ENCODE measurements around the genes MAN1A1 and TBC1D32.

- PRO-cap, result no peak
- RAMPAGE, long total RNA, 3 experiments, result no peak in any of the 3 experiments
These were observed 104.7 kb upstream of the CEP85L start for GRCh38 chr6:118756063-118756487.

- PRO-cap, result no peak
- RAMPAGE, long total RNA, 3 experiments, result no peak in any of the 3 experiments
These were observed 49.2 kb upstream of the ASF1A start for GRCh38 chr6:118844512-118845300.

DNA sequence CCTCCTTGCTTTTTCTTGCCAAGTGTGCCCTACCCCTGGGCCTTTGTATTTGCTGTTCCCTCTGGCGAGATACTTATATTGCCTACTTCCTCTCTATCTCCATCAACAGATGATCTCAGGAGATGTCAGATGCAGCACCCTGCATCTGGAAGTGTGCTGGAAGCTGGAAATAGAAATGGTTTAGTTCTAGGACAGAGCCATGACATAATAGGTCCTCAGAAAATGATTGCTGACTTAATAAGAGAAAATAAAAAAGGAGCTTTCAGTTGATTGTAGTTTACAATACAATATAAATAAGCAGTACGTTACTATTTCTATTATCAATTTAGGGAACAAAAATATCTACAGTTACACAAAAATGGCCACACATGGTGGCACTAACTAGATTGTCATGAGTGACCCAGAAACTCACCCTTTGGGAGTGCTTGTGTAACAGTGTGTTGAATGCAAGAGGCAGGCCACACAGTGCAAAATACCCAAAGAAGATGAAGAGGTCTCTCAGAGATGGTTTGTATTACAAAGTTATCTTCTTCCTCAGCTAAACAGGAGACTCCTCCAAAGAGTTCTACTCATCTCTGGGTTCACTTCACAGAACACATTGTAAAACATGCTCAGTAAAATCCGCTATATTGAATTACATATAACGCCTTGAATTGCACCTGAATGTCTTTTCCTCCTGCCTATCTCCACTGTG lies 5.6 kb downstream of the ASF1A start:
- PRO-cap, result no peak
- RAMPAGE, long total RNA, 3 experiments, result no peak in any of the 3 experiments

GRCh38 chr6:119071307-119072040 lies 7.0 kb downstream of the FAM184A start:
- PRO-cap, result no peak
- RAMPAGE, long total RNA, 3 experiments, result no peak in any of the 3 experiments

- PRO-cap, result no peak
- RAMPAGE, long total RNA, 3 experiments, result no peak in any of the 3 experiments
These were observed 126.0 kb upstream of the FAM184A start for GRCh38 chr6:119204432-119204963.

DNA sequence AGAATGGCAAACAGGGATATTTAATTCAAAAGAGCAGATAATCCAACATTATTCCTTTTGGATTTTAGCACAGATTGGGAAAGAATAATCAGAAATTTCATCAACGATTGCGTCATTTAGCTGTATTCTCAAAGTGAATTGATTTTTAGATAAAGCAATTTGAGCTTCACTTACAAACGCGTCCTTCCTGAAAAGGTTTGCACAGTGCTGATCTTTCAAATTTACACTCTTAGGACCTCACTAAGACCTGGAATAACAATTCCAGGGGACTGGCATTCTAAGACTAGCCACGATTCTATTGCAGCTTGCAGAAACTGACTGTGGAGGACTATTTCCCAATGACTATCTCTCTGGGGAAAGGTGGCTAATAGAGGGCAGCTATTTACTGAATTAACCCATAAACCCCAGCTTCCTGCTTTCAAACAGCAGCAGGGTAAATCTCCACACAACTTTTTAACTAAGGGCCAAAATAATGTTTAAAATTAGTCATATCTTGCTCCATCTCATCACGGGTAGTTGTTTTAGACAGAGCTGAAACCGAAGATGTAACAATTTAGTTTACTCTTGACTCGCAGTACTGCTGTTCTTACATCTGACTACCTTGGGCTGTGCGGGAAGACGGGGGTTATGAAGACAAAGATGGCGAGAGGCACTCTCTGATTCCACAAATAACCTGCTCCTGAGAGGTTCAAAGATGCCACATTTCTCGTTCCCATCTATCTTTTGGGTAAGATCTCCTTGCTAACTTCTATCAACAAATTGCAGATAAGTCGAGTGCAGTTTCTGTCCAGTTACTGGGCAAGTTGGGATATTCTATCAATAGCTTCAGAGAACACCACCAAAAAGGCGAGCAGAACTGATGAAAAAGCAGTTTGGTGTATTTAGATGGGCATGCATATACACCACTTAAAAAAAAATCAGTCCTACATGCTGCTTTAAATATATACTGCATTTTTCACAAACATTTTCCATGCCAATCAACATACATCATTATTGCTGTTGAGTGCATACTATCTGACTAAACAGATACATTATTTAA lies 131.4 kb upstream of the FAM184A start:
- PRO-cap, result no peak
- RAMPAGE, long total RNA, 3 experiments, result no peak in any of the 3 experiments

DNA sequence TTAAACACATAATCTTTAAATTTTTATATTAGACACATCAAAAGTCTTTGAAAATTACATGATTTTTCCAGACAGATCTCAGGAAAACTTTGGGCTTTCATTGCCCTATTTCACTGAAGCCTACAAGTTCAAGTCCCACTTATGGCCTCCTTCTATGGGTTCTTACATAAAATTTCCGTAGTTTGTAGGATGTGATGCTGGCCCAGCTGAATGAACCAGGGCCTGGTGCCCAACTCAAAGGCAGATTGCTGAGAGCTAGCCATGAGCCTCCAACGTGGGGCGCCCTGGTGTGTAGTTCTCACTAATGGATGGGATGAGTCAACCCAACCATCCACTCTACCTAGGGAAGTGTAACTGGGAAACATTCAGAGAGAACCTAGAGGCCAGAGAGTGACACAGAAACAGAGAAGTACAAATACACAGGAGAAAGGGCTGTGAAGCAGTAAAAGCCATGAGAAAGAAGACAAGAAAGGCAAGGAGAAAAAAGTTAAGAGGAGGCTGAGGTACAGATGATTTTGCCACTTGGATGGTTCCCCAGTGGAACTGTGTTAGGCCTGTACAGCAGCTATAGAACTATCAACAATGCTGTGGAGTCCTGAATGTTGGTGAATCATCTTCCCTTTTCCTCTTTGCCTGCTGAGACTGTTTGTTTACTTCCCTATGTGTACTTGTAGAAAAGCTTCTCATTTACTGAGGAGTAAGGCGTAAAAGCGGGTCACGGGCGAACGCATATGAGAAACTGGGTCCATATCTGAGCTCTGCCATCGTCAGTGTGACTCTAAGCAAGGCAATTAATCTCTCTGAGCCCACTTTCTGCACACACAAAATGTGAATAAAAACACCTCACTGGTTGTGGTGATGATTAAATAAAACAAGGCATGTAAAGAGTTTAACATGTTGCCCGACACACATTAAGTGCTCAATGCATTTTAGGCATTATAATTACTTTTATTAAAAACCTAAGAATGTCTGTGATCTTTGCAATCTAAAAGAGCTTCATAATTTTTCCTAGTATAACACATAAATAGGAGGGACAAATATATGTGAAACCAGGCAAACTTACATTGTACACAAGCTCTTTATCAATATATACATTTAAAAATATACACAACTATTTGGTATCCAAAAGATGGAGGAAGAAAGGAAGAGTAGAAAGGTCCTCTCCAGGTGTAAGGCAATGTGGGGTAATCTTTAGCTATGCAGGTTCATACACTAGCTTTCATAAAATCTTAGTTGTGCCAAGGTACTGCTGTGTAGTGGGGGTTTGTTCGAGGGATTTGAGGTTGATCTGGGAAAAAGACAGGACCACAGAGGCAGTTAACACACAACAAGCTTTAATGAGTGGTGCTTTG lies 38.8 kb downstream of the MAN1A1 start:
- PRO-cap, result no peak
- RAMPAGE, long total RNA, 3 experiments, result no peak in any of the 3 experiments

- PRO-cap, result unidirectional peak, minus-strand start at chr6:119349365; bidirectional peak, plus-strand start at chr6:119349940, minus-strand start at chr6:119349761
- RAMPAGE, long total RNA, 3 experiments, result start-site peak on the plus strand in 1 of 3 experiments, at chr6:119349908-119349936 at its widest, 79 reads per replicate
These were observed at the start of gene MAN1A1 for GRCh38 chr6:119349205-119350051. MAN1A1 (minus strand) TSS chr6:119349761.

DNA sequence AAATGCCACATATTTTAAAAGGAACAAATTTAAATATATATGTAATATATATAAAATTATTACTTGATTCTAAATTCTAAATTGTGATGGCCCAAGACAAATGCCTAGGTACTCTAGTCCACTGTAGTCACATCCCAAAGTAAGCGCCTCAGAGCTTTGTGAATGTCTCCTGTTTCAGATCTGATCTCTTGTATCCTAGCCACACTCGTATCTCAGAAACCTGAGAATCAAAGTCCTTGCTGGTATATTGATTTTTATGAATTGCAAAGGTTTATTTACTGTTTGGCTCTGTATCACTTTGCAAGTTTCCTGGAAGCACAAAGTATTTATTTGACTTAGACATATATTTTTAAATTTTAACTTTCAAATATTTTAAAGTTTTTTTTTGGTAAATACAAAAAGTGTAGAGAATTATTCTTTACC lies 148.8 kb upstream of the MAN1A1 start:
- PRO-cap, result no peak
- RAMPAGE, long total RNA, 3 experiments, result no peak in any of the 3 experiments

DNA sequence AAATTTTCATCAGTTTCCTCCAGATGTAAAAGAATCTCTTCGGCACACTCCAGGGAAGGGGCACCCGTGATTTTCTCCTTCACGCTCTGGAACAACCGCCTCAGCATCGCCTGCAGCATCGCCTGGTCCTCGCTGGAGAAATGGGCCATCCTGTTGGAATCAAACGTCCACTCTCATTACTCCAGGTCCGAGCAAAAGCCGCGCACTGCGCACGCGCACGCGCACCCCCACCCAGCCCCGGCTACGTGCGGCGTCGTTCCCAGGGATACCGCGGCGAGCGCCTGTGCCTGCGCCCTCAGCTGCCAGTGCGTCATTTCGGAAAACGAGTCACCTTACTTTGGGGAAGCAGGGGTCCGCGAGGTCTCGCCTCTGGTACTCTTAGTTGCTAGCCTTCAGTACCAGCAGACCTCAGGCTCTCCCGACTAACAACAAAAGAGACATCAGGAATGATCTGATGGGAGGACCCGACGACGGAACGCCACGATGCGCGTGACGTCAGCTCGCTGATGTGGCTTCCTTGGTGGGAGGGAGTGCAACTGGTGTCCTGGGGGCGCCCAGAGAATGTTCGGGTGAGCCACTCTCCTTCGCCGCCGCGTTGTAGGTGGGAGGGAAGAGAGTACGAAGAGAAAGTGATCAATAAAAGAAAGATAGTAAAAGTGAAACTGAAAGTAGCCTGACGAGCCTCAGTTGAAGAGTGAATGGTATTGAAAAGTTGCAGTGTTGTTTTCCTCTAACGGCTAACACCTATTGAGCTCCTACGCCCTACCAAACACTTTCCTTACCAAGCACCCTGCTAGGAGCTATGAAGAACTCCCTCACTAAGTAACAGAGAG lies at the start of gene TBC1D32:
Gene TBC1D32, minus strand, starts transcription at position 199 of the 833 bp plus-strand sequence.
- PRO-cap, result bidirectional peak, plus-strand start at position 266 of the sequence, minus-strand start at position 189 of the sequence; bidirectional peak, plus-strand start at position 535 of the sequence, minus-strand start at position 424 of the sequence
- RAMPAGE, long total RNA, 3 experiments, result start-site peak on the minus strand in 3 of 3 experiments, centred at positions 183 to 209 of the sequence, 32 to 85 reads per replicate

DNA sequence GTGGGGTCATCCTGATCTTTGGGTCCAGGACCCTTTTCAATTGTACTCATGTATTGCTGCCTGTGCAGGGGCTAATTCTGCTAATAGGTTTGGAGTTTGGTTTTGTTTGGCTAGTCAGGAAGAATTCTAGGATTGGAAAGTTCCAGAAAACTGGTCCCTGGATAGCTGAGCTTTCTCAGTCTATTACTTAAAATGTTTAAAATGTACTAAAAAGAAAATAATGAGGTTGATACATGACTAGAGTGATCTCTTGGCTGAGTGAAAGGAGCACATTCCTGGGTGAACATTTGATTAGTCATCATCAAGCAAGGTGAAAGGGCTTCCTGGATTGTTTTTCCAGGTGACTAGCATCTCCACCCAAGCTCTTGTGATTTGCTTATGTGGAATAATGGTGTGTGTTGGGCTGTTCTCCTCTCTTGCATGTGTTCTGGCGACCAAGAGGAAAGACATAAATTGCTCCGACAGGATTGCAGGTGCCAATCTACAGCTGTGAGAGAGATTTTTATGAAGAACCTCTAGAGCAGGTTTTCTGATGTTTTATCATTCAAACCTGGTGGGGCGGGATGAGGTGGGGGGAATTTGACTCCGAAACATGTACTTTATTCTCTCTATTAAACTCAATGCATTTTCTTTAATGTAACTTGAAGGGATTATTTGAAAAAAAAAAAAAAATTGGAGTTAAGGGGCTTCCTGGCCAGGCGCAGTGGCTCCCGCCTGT lies 42.9 kb downstream of the PKIB start:
- PRO-cap, result no peak
- RAMPAGE, long total RNA, 3 experiments, result no peak in any of the 3 experiments

GRCh38 chr6:122780136-122780572 lies 638 bp downstream of the FABP7 start:
- PRO-cap, result no peak
- RAMPAGE, long total RNA, 3 experiments, result no peak in any of the 3 experiments

- PRO-cap, result no peak
- RAMPAGE, long total RNA, 3 experiments, result no peak in any of the 3 experiments
These were observed 44.1 kb downstream of the SMPDL3A start for GRCh38 chr6:122833053-122833620.

- PRO-cap, result no peak
- RAMPAGE, long total RNA, 3 experiments, result no peak in any of the 3 experiments
These were observed 39.9 kb downstream of the RNF217 start for GRCh38 chr6:125001893-125002687.

DNA sequence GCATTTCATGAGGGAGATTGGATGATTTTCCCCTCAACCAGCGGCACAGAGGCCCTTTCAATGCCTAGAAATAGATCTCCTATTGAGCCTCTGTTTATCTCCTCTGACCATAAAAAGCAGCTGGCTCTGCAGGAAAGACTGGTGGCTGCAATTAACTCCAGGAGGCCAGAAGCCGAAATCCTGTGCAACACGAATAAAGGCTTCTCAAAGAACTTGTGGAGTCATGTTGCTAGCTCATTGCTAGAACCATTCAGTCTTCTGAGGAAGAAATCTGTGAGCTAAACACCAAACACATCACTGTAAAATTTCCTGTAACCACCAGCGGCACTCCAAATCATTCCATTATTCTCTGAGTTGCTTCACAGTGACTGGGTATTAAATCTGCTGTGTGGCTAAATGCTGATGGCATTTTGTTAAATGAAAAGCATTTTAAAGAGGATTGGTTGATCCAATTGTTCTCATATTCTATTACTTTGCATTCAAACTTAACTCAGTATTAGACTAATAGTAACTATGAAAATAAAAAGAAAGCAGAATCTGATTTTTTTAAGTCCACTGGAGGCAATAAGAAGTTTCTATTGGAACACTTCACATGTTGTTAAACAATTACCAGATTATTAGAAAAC lies 49.0 kb upstream of the TPD52L1 start:
- PRO-cap, result no peak
- RAMPAGE, long total RNA, 3 experiments, result no peak in any of the 3 experiments

- PRO-cap, result no peak
- RAMPAGE, long total RNA, 3 experiments, result no peak in any of the 3 experiments
These were observed 66.1 kb downstream of the TPD52L1 start for GRCh38 chr6:125219604-125220205.

GRCh38 chr6:125273572-125274644 lies 27.9 kb downstream of the HDDC2 start:
- PRO-cap, result no peak
- RAMPAGE, long total RNA, 3 experiments, result no peak in any of the 3 experiments

DNA sequence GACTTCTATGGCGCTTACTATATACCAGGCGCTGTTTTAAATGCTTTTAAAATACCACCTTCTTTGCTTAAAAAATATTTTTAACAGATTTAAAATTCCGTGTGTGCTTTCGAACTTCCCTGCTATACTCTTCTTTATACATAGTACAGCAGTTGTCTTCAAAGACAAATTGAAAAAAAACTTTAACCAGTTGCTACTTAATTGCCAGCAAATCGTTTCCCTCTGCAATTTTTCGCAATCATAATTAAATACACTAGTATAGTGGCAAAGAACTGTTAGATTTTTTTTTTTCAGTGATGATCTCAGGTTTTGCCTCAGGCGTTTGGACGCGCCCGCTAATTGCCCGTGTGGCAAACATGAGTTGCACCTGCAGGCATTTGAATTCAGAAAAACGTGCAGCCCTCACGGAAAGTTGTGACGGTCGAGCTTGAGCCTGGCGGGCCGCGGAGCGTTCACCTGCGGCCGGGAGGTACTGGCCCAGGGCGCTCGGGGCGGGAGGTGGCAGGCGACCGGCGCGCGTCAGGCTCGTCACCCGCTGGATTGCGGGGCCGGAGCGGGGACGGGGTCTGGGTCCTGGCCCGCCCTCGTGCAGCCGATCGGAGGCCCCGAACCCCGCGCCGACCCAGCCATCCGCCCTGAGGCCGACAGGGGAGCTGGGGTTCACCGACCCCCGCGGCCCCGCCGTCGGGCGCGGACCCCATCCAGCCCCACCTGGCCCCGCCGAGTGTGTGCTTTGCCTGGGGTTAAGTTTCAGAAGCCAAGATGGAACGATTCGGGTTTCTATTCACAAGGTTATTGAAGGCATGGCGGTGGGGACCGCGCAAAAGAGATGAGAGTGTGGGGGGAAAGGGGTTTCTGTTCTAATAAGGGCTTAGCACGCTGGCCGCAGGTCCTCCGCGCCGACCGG lies 1.9 kb upstream of the HEY2 start:
- PRO-cap, result no peak
- RAMPAGE, long total RNA, 3 experiments, result no peak in any of the 3 experiments

DNA sequence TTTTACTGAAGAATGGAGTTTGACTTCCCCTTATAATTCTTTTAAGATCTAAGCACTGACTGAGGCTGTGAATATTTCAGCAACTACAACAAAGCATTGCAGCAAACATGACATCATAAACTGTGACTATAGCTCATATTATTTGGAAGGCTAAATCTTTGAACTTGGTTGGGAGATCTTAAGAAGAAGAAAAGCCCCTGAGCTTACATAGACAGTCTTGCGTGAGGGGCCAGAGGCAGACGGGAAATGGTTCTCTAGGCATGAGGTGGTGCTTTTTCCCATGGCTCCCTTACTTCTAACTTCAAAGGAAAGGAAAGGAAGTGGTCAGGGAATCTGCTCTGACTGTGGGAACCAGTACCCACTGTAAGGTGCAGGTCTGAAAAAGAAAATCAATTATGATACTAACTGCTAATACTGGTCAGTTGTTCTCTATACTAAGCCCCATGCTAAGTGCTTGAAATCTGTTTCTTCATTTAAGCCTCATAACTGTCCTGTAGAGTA lies 14.8 kb downstream of the HEY2 start:
- PRO-cap, result no peak
- RAMPAGE, long total RNA, 3 experiments, result no peak in any of the 3 experiments

GRCh38 chr6:125835125-125835713 lies 44.5 kb downstream of the NCOA7 start:
- PRO-cap, result no peak
- RAMPAGE, long total RNA, 3 experiments, result no peak in any of the 3 experiments

Measured in tibial nerve (tissue), 3 donors.